RPMI7951 (cell line): ENCODE results near the genes KRTAP3-1, KRTAP2-4, KRTAP9-4, KRTAP17-1, P3H4 and DHX58.

DNA sequence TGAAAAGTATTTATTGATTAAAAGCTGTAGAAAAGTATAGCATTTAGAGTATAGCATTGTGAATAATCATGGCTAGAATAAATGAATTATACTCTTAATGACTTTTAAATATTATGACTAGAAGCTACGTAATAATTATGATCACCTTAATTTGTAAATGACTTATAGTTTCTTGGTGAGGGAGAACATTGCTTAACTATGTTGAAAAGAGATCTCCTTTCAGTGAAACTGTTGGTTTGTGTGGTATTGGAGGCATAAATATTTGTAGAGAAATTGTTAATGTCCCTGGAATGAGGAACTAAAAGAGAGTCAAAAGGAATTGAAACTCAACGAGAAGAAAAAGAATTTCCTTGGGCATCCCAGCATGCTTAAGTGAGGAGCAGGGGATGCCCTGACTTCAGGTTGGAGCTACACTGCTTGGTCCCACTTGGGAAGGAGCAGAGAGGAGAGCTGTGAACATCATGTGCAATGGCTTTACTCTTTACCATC lies 21.8 kb downstream of the KRT23 start:
- RAMPAGE, long total RNA = no peak

DNA sequence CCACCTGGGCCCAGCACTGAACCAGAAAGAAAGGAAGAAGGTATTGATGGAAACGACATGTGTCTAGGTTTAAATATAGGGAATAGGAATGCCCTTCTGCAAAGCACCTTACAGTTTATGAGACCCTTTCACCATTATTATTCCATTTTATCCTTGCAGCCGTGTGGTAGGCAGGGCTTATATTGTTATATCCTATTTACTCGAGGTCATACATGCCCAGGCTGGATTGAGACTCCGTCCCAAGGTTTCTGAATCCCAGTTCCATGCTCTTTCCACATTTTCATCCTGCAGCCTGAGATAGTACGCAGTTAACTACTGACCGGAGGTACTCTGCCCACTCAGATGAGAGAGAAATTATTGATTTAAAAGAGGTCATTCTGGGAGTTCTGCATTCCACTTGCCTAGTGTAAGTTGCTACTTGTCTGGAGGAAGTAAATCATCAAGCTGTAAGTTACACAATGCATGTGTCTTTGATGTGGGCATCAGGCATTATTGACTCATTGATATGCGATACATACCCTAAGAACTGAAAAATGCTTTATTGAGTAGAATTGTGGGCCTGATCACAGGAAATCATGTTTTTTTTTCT lies 10.1 kb downstream of the KRT39 start:
- RAMPAGE, long total RNA = no peak

DNA sequence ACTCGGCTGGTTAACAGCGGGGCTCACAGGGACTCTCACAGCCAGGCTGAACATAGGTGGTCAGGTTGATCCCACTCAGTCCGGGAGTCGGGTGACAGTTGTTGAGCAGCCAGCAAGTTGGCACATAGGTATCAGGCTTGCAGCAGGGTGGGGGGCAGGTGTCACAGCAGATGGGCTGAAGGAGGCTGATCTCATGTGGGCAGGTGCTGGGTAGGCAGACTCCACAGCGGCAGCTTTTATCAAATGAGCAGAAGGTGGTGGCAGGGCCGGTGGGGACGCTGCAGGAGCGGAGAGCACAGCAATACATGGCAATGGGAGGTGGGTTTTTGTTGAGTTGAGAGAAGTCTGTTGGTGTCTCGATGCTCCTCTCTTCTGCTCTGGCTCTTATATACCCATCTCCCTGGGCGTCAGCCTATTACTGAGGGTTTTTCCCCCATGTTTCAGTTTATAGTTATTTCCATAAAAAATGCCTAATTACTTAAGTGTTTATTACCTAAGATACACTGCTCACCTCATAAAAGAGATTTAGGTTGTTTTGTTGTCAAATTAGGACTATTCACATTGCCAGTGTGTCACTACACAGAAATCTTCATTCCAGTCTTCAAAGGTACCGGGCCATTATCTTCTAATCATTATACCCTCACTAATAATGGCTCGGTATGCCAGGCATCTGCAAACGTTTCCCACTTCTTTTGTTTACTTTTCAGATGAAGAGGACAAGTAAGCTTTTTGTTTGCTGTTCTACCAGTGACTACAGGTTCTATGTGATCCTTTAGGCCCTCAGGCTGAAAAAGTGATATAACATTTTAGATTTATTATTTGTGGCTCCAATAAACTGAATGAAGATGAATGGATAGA lies at the start of gene KRTAP3-1:
Gene KRTAP3-1, minus strand, starts transcription at position 361 of the 858 bp plus-strand sequence.
- RAMPAGE, long total RNA = no peak

DNA sequence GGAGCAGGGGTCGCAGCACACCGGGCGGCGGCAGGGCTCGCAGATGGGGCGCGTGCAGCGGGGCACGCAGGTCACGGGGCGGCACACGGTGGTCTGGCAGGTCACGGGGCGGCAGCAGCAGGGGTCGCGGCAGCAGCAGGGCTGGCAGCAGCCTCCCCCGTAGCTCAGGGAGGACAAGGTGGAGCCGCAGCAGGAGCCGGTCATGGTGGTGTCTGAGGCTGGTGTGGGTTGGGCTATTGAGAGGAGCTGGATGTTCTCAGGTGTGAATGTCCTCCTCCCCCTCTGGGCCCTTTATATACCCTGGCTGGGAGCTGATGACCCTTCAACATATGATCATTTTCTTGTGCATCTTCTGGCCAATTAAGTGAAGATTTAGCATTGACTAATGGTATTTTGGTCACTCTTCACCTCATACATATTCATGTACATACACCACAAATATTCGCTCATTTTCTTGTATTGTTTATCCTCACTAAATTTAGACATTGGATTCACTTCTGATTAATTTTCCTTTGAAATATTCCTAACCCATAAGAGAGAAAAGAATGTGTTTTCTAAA lies at the start of gene KRTAP2-4:
Gene KRTAP2-4, minus strand, starts transcription at position 238 of the 559 bp plus-strand sequence.
- RAMPAGE, long total RNA = no peak

DNA sequence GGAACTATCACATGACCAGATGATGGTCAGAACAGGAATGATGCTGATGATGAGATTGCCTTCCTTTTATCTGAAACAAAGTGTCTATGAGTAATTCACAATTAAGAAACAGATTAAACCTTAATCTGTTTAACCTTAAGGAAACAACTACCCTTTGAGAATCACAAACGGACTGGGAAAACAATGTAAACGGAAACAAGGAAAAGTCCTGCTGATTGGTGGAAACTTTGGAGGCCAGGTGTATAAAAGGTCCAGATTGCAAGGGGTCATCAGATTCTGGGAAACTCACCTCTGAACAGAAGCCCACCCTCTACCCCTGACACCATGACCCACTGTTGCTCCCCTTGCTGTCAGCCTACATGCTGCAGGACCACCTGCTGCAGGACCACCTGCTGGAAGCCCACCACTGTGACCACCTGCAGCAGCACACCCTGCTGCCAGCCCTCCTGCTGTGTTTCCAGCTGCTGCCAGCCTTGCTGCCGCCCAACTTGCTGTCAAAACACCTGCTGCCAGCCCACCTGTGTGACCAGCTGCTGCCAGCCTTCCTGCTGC lies at the start of gene KRTAP9-4:
Gene KRTAP9-4, plus strand, starts transcription at position 291 of the 552 bp plus-strand sequence.
- RAMPAGE, long total RNA = no peak

DNA sequence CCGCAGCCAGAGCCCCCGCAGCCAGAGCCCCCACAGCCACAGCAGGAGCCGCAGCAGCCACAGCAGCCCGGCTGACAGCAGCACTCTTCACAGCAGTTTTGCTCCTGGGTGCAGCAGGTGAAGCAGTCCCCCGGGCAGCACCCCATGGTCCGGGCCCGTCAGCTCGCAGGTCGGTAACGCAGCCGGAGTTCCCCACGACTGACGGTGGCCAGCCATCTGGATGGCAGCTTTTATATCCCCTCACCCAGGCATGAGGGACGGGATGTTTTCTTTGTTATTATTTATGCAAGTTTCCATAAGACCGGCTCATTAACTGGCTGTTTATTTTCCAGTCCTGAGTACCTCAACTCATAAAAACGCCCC lies at the start of gene KRTAP17-1:
Gene KRTAP17-1, minus strand, starts transcription at position 206 of the 363 bp plus-strand sequence.
- RAMPAGE, long total RNA = no peak

DNA sequence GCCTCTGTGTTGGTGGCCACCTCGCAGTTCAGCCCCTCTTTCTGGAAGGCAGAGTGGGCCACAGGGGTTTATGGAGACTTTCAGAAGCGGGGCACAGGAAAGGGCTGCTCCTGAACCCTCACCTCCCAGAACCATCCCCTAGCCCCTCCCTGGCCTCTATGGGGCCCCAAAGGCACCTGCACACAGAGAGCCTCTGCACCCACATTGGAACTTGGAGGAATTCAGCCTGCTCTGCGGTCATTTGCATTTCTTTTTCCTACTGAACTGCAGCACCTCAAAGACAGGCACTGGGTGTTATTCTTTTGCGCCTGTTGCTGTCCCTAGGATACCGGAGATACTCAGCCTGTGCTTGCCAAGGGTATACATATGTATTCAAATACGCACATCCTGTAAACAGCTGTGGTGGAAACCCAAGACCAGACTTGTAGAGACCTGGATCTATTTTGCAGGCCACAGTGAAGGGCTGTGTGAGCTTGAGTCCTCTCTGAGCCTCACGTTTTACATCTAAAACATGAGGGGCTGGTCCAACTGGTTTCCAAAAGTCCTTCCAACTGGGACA lies 4.1 kb upstream of the KRT17 start:
- RAMPAGE, long total RNA = no peak

- RAMPAGE, long total RNA = no peak
Measured at GRCh38 chr17:41663617-41663980, 25.1 kb upstream of the EIF1 start.

DNA sequence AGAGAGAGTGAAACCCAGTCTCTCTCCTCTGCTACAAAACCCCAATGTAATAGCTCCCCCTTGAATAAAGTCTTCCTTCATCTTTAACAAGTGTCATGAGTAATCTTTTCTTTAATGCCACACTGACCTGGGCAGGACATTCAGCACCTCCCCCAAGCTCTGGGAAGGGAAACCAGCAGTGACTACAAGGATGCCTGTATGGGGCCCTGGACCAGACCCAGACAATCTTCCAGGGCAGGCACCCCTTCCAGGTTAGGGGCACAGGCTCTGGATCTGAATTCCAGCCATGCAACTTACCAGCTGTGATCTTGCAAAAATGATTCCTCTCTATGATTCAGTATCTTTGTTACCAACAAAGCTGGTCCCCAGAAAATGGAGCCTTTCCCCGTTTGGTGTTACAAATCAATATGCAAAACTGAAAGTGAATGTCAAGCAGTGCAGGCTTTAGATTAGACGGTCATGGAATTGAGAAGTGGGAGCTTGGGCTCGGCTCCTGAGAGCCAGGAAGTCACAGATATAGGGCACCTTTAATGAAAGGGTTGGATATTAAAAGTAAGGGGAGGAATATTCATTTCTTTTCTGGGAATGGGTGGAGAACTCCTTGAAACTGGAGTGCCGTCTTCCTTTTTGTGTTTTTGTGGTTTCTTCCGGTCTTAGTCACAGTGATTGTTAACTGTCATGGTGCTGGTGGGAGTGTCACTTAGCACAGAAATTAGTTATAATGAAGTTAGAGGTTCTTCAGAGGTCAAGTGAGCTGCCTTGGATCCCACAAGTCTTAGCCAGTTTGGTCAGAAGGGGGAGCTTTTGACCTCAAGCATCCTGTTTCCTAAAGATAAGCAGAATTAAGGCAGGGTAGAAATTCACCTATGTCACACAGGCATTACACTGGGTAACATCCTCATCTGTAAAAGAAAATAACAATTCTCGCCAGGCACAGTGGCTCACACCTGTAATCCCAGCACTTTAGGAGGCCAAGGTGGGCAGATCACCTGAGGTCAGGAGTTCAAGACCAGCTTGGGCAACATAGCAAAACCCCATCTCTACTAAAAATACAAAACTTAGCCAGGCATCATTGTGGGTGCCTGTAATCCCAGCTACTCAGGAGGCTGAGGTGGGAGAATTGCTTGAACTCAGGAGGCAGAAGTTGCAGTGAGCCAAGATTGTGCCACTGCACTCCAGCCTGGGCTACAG lies 9.7 kb upstream of the EIF1 start:
- RAMPAGE, long total RNA = no peak

DNA sequence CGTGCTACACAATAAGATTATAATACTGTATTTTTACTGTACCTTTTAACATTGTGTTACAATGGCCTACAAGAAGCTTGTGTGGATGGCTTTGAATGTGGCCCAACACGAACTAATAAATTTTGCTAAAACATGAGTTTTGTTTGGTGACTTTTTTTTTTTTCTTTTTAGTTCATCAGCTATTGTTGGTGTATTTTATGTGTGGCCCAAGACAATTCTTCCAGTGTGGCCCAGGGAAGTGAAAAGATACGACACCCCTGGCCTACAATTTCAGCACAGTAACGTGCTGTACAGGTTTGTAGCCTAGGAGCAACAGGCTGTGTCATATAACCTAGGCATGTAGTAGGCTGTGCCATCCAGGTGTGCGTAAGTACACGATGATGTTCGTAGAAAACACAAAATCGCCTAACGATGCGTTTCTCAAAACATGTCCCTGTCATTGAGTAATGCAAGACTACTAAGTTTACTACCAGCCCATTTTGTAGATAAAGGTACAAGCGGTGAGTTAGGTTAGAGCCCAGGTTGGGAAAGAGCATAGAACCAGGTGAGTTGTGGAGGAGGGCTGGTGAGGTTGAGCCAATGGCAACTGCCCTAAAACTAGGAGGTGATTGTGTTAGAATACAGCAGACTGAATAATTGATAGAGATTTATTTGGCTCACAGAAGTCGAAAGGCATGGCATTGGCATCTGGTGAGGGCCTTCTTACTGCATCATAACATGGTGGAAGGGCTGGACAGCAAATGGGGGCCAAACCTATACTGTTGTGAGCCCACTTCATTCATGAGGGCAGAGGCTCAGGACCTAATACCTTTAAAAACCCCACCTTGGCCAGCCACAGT lies 4.1 kb downstream of the EIF1 start:
- RAMPAGE, long total RNA = no peak

DNA sequence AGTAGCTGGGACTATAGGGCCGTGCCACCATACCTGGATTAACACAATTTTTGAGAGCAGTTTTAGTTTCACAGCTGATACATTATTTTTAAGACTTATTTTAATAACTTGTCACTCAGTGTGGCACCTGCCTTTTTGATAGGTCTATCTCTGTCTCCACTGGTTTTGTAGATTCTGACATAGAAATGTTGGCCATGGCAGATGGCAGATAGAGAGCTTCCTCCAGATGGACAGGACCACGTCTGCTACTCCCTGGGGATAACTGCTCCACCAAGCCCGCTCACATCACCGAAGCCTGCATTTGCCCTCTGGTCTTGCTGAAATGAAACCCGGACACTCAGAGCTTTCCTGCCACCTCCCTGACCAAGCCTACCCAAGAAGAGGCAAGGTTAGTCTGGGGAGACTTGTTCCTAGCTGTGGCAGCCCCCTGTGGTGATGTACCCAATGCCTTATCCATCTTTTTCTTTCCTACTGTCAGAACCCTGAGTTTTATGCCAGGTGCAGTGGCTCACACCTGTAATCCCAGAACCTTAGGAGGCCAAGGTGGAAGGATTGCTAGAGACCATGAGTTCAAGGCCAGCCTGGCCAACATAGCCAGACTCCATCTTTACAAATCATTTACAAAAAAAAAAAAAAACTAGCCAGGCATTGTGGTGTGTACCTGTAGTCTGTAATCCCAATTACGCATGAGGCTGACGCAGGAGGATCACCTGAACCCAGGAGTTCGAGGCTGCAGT lies 16.5 kb upstream of the HAP1 start:
- RAMPAGE, long total RNA = no peak

GRCh38 chr17:41771623-41772499 lies 14.7 kb downstream of the JUP start:
- RAMPAGE, long total RNA = no peak

- RAMPAGE, long total RNA = no peak
Measured at GRCh38 chr17:41811883-41812866, at the start of gene P3H4. Gene P3H4 (minus strand): TSS chr17:41811949.

GRCh38 chr17:41862898-41863352 lies 2.3 kb downstream of the KLHL11 start:
- RAMPAGE, long total RNA = no peak

DNA sequence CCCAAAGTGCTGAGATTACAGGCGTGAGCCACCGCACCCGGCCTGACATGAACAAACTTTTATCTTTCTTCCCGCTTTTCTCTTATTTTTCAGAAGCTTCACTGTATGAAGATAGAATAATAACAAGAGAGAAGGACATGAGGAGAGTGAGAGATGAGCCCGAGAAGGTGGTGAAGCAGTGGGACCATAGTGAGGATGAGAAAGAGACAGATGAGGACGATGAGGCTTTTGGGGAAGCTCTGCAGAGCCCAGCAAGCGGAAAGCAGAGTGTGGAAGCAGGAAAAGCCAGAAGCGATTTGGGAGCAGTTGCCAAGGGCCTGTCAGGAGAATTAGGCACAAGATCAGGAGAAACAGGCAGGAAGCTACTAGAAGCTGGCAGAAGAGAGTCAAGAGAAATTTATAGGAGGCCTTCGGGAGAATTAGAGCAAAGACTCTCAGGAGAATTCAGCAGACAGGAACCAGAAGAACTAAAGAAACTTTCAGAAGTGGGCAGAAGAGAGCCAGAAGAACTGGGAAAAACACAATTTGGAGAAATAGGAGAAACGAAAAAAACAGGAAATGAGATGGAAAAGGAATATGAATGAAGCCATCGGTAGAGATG lies 1.6 kb upstream of the CNP start:
- RAMPAGE, long total RNA = no peak

DNA sequence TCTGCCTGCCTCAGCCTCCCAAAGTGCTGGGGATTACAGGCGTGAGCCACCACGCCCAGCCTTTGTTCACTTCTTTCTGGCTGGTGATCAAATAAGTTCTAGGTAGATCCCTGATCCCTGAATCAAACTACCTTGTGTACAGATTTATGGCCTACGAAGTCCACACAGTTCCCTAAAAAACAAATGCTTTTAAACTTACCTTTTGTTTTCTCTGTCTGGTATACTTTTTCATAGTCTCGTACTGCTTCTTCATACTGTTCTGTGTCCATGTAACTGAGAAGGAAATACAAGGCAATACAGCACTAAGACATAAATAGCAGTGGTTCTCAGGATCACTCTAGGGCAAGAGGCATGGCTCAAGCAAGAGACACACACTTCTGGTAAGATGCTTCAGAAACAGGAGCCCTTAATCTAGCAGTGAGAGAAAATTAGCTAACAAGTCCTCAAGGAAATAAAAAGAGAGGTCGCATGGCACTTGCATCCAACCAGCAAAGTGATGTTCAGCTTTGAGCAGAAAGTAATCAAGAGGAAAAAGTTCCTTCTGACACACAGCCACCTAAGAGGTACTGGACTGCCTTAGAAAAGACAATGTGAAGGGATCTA lies 16.9 kb downstream of the CNP start:
- RAMPAGE, long total RNA = no peak

- RAMPAGE, long total RNA = no peak
Measured at GRCh38 chr17:42021374-42021881, 1.5 kb downstream of the NKIRAS2 start.

DNA sequence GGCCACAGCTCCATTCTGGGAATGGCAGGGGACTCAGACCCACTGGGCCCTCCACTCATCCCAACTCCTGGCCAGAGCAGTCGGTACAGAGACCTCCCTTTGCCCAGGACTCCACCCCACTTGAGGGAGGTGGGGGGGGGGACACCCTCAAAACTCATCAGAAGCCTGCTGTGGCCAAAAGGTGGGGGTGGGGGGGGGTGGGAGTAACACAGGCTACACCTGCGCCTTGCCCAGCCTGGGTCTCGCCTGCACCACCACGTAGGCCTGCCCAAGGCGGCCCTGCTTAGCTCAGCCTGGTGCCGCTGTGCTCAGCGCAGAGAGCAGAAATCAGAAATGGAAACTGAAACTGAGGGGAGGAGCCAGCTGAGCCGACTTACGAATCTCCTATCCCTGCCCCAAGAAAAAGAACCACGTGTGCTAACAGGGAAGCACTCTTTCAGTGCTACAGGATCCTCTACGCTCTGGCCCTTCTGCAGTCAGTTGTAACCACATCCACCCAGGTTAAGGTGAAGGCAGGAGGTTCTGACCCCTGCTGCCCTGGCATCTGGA lies at the start of gene DHX58:
Gene DHX58, minus strand, starts transcription at position 329 of the 549 bp plus-strand sequence.
- RAMPAGE, long total RNA = no peak

DNA sequence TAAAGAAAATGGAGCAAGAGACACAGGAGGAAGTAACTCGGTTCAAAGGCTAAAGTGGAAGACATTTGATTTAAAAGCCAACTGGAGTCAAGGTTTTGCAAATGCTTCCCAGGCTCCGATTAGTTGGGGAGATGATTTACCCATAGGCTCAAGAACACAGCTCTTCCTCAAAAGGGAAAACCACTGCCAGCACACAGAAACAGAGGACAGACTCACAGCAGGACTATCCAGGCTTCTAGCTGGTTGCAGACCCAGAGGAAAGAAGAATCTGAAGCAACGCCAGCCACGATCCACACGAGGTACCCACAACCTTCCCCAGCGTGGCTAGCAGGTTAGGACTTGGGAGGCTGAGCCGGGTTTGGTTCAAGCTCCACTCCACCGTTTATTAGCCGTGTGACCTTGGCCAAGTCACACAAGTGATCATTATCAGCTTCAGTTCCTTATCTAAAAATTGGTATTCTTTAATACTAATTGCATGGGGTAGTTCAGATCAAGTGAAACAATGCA lies 13.6 kb downstream of the HSPB9 start:
- RAMPAGE, long total RNA = no peak

DNA sequence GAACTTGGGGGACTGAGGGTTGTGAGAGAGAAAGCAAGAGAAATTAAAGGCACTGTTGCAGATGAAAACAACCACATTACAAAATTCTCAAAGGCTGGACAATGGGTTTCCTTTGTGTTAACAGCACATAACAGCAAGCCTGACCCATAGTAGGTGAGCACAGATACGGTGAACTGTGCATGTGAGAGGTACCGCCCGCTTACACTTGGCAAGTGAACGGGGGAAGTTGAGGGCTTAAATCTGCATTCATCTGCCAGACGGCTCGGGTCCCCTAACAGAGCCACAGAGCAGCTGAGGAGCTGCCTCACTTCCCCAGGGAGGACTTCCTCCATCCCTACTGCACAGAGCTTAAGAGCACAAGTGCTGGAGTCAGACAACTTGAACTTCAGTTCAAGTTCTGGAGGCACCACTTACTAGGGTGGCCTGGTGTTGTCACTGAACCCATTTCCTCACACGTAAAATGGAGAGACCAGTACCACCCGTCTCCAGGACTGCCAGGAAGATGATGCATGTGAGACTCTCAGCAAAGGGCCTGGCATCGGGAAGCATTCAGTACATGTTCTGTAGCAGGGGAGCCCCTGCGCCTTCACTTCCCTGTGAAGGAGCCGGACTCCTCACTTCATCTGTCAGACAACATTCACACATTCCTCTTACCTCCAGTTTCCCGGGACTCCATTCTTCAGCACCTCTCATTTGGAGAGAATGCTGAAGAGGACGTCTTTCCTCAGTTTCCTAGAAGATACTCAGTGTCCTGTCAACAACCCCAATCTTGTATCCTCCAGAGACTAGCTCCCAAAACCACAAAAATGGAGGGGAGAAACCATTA lies 13.3 kb downstream of the RAB5C start:
- RAMPAGE, long total RNA = no peak